Heart right ventricle (tissue), 2 donors: ENCODE results near the gene PSMB7.

DNA sequence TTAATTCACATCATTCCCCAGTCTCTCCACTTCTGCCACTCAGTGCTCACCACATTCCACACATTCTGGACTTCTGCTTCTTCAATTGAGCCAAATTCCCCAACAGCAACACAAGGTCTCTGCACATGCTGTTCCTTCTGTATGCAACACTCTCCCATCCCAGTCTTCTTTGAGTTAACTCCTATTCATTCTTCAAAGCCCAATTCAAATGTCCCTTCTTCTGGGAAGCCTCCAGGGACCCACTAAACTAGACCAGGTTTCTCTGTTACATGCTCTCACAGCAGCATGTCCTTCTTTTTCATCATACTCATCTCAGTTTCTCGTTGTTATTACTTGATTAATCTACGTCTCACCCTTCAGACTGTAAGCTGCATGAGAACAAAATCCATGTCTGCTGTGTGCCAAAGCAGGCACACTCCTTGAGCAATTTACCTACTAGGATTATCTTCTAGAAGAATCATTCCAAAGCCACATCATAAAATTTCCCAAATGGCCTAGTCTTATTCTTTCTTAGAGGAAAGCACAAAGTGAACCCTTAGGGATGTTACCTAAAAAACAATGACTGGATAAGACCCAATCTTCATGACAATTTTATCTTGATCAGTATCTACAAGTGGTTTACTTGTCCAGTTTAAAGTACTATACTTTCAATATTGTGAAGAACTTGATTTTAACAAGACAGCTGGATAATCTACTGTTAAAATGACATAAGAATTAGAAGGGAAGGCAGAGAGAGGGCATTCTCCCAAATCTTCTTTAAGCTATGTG lies 98.1 kb downstream of the GPR21 start:
- PRO-cap, 2 experiments: no peak in any of the 2 experiments

DNA sequence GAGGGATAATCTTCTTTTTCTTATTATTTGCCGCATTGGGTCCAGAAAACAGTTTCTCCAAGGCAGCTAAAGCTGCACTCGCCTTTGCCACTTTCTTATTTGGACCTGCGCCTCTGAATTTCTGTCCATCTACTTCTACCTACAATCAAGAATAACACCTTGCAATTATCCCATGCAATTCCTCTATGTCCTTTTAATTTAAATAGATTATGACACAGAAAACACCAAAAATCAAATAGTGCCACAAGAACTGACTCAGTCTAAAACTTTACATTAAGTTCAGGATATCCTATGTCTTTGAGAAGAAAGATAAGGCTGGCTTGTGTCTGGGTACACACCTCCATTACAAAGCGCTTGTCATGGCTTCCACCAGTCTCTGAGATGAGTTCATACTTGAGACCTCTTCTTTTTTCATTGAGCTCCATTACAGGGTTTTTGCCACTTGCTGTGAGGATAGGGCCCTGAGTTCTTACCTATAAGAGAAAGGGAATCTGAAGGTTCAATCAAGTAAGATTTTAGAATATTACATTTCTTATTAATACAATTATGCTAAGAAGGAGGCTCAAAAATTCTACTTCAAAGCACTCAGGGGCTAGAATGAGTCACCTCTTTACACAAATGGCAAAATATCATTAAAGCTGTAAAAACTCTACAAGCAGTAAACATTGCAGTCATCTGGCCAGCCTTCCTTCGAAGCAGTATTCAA lies 102.7 kb downstream of the GPR21 start:
- PRO-cap, 2 experiments: no peak in any of the 2 experiments

- PRO-cap, 2 experiments: no peak in any of the 2 experiments
Observed at GRCh38 chr9:123202735-123203073, 65.7 kb downstream of the STRBP start.

DNA sequence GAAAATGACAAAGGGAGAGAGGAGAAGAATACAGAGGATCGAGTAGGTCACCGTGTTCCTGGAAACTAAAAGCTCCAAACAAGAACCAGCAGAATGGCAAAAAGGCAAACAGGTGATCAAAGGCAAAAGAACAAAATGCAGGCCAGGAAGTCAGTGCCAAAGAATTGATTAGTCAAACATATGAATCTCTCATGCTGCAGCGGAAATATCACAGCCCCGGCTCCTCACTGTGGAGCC lies 155.9 kb downstream of the CRB2 start:
- PRO-cap, 2 experiments: no peak in any of the 2 experiments

GRCh38 chr9:123927527-123928262 lies 2.2 kb downstream of the DENND1A start:
- PRO-cap, 2 experiments: no peak in any of the 2 experiments

DNA sequence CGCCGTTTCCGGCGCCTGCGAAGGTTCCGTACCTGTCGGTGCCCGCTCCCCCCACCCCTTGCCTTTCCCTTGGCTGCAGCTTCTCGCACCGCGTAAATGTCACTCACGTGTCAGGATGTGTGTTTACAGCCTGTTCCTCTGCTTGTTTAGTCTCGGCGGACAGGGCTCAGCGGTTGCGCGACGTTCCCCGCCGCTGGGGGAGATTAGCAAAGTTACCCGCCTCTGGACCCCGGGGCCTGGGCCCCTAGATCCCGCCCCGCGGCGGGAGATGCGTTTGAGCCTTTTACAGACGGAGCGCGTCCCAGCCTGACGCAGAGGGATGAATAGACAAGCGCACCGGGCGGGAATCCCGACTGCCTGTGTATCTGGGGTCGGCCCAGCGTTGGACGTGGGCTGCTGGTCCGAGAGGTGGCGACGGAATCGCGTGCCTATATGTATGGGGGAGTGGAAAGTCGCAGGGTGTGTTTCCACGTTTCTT lies 2.6 kb upstream of the LHX2 start:
- PRO-cap, 2 experiments: no peak in any of the 2 experiments

- PRO-cap, 2 experiments: no peak in any of the 2 experiments
Observed at GRCh38 chr9:124010884-124011300, 676 bp upstream of the LHX2 start.

GRCh38 chr9:124137176-124137717 lies 120.5 kb upstream of the NEK6 start:
- PRO-cap, 2 experiments: no peak in any of the 2 experiments

DNA sequence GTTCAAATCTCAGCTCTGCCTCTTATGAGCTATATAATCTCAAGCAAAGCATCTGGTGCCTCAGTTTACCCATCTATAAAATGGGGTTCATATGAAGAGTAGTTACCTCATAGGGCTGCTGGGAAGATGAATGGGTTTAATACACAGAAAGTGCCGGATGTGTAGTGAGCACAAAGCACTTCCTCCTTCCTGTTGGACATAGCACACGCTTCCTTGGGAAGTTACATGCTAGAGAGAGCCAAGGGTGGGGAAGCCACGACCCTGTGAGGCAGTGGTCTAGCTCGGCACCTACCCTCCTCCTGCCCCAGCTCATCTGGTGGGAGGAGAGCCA lies 43.7 kb upstream of the NEK6 start:
- PRO-cap, 2 experiments: no peak in any of the 2 experiments

- PRO-cap, 2 experiments: no peak in any of the 2 experiments
Observed at GRCh38 chr9:124242833-124243468, 14.8 kb upstream of the NEK6 start.

DNA sequence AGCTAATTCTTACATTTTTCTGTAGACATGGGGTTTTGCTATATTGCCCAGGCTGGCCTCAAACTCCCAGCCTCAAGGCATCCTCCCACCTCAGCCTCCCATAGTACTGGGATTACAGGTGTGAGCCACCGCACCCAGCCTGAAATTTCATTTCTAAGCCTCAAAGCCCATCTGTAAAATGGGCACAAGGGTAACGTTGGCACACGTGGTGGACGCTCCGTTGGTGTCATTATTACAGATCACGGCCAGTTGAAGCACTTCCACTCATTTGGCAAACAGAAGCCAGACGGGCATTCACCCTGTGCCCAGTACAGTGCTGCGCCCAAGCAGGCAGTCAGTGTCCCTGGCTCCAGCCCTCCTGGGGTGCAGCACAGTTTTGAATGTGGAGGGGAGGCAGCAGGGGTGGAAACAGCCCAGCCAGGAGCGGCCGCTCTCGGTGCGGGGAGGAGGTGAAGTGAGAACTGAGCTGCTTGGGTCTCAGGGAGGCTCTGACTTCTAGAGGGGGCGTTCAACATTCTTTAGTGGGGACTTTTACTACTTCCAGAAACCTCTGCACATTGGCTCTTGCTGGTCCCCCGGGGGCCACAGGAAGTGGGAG lies 798 bp upstream of the NEK6 start:
- PRO-cap, 2 experiments: no peak in any of the 2 experiments

GRCh38 chr9:124257450-124257735 lies 356 bp upstream of the NEK6 start:
- PRO-cap, 2 experiments: no peak in any of the 2 experiments

- PRO-cap, 2 experiments: no peak in any of the 2 experiments
Observed at GRCh38 chr9:124261837-124262215, 4.1 kb downstream of the NEK6 start.

- PRO-cap, 2 experiments: no peak in any of the 2 experiments
Observed at GRCh38 chr9:124353979-124354842, 61.0 kb downstream of the PSMB7 start.

DNA sequence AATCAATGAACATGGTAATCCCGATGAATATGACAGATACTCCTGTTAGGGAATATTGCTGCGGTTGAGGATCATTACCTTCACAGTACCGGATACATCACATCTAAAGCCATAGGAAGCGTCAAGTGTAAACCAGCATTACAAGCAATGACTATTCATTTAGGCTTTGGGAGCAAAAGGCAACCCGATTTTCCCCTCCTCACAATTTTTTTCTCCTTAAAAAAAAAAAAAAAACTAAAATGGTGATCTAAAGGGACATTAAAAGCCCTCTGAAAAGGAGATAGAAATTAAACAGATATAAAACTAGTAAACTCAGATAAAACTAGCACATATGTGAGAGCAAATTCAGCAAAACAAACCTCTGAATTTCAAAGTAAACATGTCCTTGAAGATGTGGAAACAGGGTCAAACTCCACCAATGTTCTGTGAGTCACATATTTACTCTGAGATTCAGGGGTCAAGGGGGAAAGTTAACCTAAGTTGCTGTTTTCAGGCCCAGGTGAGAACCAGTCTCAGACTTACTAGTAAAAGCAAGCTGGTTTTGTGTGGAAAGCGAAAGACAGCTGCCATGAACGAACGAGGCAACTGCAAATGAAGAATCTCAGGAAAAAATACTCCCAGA lies 29.2 kb downstream of the PSMB7 start:
- PRO-cap, 2 experiments: no peak in any of the 2 experiments

DNA sequence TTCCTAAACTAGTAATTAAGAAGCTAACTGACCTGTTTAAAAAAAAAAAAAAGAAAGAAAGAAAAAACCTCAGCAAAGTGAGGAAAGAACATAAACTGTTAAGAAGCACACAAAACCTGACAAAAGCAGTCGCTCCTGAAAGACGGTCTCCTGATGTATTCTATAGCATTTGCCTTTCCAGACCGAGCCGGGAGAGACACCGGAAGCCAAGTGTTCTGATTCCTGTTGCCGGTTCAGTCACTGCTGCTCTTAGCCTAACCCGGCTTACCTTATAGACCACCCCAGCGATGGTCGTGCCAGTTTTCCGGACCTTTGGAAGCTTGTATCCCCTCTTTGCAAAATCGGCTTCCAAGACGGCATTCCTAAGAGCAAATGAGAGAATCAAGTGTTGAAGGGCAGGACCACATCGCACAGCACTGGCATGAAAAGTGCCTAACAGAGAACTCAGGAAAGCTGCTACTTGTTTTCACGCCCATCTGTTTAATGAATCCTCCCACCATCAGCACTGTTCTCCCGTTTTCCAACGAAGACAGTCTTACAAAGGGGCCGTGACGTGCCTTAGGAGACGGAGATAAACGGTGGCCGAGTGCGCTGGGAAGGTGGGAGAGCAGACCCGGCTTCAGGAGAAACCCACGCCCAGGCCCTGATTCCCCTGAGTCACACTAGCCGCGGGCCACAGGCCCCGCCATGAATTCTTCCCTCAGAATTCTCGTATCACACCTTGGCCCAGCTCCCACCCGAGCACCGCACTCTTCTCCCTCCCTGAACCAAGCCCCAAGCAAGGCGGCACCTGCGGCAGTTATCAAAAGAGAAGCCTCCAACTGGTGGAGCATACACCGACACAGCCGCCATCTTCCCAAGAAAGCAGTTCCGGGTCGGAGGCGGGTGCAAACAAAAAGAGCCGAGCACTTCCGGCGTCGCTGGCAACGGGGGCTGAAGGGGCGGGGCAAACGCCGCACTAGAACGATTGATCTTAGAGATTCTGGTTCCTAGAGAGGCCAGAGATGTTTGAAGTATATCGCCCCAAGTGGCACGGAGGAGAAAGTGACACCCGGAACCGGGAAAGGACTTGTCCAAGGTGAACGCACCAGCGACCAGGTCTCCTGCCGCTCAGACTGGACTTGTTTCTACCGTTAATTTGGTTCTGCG lies at the start of gene PSMB7:
PSMB7 (minus strand) TSS at position 869 of the 1,149 bp plus-strand sequence.
- PRO-cap, 2 experiments: peak in 2 of 2 experiments; most common plus-strand start position 908 of the sequence (in 1); most common minus-strand start position 866 of the sequence (in 2)

GRCh38 chr9:124595495-124596096 lies 88.4 kb upstream of the NR5A1 start:
- PRO-cap, 2 experiments: no peak in any of the 2 experiments

- PRO-cap, 2 experiments: no peak in any of the 2 experiments
Observed at GRCh38 chr9:124837993-124838393, 15.3 kb upstream of the WDR38 start.

DNA sequence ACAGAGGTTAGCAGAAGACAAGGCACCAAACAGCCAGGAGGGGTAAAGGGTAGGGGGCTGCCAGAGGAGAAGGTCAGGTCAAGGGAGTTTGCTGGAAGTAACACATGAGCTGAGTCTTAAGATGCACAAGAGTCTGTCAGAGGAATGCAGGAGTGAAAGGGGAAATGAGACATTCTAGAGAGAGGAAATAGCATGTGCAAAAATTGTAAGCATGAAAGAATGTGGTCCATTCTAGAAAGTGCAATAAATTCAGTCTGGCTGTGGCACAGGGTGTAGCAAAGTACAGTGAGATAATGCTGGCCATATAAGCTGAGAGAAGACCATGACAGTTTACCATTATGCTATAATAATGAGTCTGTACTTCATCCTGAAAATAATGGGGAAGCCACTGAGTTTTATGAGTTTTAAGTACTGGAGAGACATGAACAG lies 6.6 kb downstream of the GOLGA1 start:
- PRO-cap, 2 experiments: no peak in any of the 2 experiments

GRCh38 chr9:124941700-124942159 lies 847 bp upstream of the GOLGA1 start:
- PRO-cap, 2 experiments: peak in 2 of 2 experiments; most common plus-strand start chr9:124941959 (in 1); most common minus-strand start chr9:124941774 (in 2)